Breast (tissue), 4 donors: Measurements from ENCODE around the genes SH3BP2, ADD1, MFSD10 and HGFAC.

DNA sequence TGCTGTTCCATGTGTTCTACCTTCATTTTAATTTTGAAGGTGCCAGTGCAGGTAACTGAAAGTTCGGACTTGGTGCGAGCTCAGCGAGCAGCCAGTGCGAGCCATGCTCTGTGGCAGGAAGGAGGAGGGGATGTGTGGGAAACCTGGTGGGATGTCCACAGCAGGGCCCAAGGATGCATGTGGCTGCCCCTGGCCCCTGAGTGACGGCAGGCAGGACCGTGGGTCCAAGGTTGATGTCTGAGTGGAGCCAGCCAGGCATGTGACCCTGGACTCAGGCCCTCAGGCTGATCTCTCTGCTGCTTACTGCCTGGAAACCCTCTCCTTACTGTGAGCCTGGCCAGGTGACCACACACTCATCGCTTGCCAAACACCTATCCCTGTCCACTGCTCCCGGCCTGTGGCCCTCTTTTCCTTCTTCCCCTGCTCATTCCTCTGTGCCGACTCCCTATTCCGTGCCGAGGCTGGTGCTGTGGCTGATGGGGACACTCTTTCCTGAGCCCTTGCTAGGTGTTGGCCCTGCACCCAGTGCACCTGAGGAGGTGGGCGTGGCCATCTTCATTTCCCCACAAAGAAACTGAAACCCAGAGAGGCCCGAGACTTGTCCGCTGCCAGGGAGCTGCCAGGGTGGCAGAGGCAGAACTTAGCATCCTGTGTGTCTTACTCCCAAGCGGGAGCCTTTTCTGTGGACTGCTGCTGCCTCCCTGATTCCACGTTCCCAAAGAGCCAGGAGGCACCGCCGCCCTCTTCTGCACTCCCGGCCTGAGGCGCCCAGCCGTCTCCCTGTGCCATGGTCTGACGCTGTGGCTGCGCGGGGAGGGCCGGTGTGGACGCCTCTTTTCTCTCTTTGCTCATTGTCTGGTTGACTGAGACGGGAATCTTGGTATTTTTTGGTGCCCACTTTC lies 11.3 kb upstream of the RNF4 start:
- PRO-cap, 3 experiments: no peak in any of the 3 experiments
- RRBS: no CpG with 5 or more reads among the region's 27 CpGs

DNA sequence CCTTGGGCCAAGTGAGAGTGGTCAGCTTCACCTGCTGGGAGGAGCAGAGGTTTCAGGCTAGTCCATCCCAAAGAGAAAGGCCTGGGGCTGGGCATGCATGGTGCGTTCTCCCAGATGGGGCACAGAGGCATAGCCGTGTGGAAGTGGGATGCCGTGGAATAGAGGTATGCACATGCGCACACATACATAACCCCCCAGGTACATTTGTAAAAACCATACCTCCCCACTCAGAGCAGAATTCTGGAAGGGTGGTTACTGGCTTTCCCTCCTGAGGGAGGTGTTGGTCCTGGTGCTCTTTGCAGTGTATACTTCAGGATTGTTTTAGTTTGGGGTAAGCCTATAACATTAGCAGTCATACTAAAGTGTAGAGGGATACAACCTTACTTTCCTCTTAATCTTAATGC lies 31.3 kb downstream of the RNF4 start:
- PRO-cap, 3 experiments: peak in 1 of 3 experiments; most common plus-strand start position 73 of the sequence (in 1)
- RRBS: no CpG with 5 or more reads among the region's 4 CpGs

DNA sequence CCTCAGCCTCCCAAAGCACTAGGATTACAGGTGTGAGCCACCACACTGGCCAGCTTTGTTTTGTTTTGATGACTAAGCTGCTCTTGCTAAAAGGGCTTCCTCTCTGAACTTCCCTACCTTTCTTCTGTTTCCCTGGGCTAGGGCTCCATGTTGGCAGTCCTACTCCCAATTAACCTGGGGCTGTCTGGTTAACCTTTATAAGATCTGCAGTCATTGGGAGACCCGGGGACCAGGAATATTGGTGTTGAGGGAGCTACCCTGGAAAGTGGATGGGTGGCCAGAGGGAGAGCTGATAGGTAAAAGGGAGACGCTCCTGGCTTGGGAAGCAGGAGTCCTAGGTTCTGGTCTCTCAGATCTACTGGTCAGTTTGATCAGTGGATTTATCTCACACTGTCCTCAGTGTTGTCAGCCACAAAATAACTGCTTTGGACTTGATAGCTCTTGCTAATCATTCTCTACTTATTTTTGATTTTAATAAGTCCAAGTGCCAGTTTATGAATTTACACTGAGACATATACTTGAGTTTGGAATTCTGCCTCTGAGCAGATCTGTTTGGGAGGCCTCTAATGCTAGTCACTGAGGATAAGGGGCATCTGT lies 33.2 kb upstream of the FAM193A start:
- PRO-cap, 3 experiments: no peak in any of the 3 experiments
- RRBS: no CpG with 5 or more reads among the region's 2 CpGs

DNA sequence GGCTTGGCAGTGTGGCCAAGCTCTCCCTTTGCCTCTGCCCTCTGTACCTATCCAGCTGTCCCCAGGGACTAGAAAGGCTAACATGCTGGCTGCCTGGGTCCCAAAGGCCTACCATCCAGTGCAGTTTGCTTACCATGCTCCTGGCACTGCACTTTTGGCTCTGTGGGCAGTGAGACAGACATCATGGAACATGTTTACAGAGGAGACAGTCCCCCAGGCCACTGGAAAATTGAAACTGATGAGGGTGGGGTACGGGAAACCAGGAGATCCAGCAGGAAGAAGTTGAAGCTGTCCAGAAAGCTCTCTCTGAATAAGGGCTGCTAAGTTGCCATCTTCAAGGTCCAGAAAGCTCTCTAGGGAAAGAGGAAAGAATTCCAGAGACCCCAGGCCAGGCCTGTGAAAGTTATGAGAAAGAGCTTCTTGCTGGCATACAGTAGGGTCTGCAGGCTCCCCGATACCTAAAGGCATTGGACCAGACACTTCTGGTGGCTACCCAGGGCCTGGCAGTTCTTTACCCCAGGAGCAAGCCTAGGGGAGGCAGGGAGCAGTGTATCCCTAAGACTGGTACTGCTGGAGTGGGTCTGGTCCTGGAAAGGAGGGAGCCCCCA lies 20.0 kb upstream of the FAM193A start:
- PRO-cap, 3 experiments: no peak in any of the 3 experiments
- RRBS: no CpG with 5 or more reads among the region's 2 CpGs

- PRO-cap, 3 experiments: no peak in any of the 3 experiments
- RRBS: no CpG with 5 or more reads among the region's 8 CpGs
Measured at GRCh38 chr4:2662776-2663297, 93.3 kb downstream of the TNIP2 start.

DNA sequence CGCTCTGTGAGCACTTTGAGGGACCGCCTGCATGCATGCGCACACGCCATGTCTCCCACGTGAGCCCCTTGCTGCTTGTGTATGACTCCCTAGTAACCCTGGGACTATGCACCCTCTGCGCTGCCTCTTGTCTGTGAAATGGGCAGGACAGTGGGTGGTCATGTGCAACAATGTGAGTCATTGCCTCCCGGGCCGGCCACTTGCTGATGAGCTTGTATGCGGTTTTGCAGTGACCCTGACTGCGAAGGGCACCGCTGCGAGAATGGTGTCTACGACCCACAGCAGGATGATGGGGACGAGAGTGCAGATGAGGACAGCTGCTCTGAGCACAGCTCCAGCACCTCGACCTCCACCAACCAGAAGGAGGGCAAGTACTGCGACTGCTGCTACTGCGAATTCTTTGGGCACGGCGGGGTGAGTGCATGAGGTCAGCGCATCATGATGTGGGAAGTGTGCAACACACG lies 61.4 kb downstream of the TNIP2 start:
- PRO-cap, 3 experiments: no peak in any of the 3 experiments
- RRBS: no CpG with 5 or more reads among the region's 21 CpGs

DNA sequence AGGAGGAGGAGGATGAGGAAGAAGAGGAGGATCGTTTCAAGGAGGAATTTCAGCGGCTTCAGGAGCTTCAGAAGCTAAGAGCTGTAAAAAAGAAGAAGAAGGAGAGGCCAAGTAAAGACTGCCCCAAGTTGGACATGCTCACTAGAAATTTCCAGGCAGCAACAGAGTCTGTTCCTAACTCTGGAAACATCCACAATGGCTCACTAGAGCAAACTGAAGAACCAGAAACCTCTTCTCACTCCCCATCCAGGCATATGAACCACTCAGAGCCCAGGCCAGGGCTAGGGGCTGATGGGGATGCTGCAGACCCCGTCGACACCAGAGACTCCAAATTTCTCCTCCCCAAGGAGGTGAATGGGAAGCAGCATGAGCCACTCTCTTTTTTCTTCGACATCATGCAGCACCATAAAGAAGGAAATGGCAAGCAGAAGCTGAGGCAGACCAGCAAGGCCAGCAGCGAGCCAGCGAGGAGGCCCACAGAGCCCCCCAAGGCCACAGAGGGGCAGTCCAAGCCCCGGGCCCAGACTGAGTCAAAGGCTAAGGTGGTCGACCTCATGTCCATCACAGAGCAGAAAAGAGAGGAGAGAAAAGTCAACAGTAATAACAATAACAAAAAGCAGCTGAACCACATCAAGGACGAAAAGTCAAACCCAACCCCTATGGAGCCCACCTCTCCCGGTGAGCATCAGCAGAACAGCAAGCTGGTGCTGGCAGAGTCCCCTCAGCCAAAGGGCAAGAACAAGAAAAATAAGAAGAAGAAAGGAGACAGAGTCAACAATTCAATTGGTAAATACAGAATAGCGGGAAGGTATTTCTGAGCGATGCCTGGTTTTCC lies 56.2 kb downstream of the TNIP2 start:
- PRO-cap, 3 experiments: no peak in any of the 3 experiments
- RRBS: no CpG with 5 or more reads among the region's 13 CpGs

DNA sequence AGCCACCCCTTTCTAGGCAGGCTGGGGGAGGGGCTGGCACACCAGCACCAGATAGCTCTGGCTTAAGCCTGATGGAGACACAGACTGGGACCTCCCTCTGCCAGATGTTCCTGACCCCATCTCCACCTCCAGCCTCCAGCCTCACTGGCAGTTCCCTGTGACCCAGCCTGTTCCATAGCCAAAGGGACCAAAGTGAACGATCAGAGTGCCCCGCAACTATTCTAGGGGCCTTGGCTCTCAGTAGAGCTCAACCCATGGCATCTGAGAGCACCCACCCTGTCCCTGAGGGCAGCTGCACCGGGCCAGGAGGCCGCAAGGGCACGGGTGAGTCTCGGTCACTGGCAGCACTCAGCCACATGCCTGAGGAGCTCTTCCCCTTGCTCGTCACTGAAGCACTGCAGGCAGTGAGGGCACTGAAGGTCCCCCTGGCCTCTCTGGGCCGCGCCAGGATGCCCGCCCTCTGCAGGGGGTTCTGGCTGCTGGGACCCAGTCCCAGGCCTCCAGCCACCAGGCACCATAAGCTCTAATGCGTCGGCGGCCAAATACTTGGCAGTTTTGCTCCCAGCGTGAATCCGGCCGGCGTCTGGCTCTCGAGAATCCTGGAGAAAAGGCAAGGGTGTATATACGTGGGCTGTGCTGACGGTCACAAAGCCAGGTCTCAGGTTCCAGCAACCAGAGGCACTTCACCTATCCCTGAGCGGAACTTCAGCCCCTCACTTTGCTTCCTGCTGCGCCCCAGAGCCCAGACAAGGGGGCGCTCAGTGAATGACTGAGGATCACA lies 14.0 kb downstream of the TNIP2 start:
- PRO-cap, 3 experiments: no peak in any of the 3 experiments
- RRBS: no CpG with 5 or more reads among the region's 23 CpGs

GRCh38 chr4:2767739-2768262 lies 11.7 kb upstream of the TNIP2 start:
- PRO-cap, 3 experiments: no peak in any of the 3 experiments
- RRBS: no CpG with 5 or more reads among the region's 15 CpGs

DNA sequence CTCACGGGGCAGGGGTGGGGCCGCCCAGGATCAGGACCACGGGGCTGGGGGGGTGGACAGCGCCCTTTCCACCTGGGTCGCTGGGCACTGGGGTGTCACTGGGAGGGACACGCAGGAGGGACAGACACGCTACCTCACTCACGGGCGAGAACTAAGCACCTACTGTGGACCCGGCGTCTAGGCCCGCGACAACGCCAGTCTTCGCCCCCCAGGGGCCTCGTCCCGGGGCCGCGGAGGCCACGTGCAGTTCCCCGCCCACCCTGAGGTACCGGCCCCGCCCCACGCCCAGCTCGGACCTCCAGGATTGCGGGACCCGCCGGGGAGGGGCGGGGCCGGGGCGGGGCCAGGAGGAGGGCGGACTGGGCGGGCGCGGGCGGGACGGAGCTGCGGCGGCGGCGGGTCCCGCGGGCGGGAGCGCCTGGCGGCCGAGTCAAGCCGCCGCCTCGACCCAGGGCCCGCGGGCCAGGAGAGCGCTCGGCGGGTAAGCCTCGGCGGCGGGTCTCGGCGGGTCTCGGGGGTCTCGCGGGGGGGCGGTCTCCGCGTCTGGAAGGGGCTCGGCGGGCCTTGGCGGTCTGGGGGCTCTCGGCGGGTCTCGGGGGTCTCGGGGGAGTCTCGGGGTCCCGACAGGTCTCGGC lies at the start of gene SH3BP2:
Gene SH3BP2, plus strand, starts transcription at position 428 of the 635 bp plus-strand sequence.
- PRO-cap, 3 experiments: peak in 3 of 3 experiments; most common plus-strand start position 381 of the sequence (in 2)
- RRBS: 8% methylated on average over 19 of the region's 76 CpGs

DNA sequence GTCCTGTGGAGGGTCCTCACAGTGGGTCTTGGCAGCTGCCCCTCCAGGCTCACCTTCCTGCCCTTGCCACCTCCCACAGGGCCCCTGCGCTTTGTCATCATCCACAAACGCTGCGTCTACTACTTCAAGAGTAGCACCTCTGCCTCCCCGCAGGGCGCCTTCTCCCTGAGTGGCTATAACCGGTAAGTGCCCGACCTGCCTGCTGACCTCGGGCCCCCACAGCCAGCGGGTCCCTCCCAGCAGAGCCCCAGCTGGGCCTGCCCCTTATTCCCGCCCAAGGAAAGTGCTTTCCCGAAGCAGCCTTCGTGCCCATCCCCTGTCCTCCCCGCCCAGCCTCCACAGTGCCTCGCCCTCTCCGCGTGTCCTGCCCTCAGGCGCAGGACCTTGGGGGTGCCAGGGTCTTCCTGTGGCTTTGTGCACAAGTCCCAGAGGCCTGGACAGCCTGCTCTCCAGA lies 20.8 kb upstream of the ADD1 start:
- PRO-cap, 3 experiments: no peak in any of the 3 experiments
- RRBS: no CpG with 5 or more reads among the region's 17 CpGs

GRCh38 chr4:2843544-2844130 lies at the start of gene ADD1:
Gene ADD1, plus strand, starts transcription at chr4:2843844.
- PRO-cap, 3 experiments: peak in 3 of 3 experiments; most common plus-strand start chr4:2843932 (in 2); most common minus-strand start chr4:2843765 (in 2)
- RRBS: 1% methylated on average over 35 of the region's 76 CpGs

- PRO-cap, 3 experiments: no peak in any of the 3 experiments
- RRBS: no CpG with 5 or more reads among the region's 8 CpGs
Measured at GRCh38 chr4:2909594-2910035, 25.0 kb downstream of the MFSD10 start.

DNA sequence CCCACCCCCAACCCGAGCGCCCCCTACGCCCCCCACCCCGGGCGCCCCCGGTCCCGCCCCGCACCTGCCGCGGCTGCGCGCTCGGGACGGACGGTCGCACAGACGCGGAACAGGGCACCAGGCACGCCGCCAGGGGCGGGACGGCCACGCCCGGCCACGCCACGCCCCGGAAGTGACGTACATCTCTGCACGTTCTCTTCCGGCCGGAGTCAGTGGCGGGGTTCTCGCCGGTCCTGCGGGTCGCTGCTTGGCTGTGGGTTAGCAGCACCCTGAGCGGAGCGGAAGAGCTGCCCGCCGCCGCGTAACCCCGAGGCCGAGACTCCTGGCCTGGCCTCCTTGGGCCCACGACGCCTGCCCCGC lies at the start of gene MFSD10:
Gene MFSD10, minus strand, starts transcription at position 121 of the 360 bp plus-strand sequence.
- PRO-cap, 3 experiments: peak in 3 of 3 experiments; most common plus-strand start position 212 of the sequence (in 3); most common minus-strand start position 121 of the sequence (in 2)
- RRBS: 3% methylated on average over 18 of the region's 47 CpGs

DNA sequence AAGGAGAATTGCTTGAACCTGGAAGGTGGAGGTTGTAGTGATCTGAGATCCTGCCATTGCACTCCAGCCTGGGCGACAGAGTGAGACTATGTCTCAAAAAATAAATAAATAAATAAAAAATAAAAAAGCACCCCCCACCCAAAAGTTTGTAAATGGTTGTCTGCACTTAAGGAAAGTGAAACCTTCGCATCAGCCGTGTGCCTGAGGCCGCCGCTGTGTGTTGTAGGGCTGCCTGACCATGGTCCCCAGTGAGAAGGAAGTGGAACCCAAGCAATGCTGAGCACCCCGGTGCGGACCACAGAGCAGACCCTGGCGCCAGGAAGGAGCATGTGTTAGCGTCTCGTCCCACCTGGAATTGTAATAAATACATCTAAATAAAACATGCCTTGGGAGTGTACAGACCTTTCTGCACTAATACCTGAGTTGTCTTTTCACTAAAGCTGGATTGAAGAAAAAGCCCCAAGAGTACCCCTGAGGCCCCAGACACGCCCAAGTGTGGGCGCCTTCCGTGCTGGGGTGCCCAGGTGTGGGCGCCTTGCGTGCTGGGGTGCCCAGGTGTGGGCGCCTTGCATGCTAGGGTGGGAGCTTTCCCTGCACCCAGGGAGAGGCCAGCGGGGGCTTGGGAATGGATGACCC lies 34.0 kb upstream of the HTT start:
- PRO-cap, 3 experiments: no peak in any of the 3 experiments
- RRBS: no CpG with 5 or more reads among the region's 17 CpGs

GRCh38 chr4:3223647-3224487 lies 25.1 kb upstream of the MSANTD1 start:
- PRO-cap, 3 experiments: no peak in any of the 3 experiments
- RRBS: no CpG with 5 or more reads among the region's 15 CpGs

- PRO-cap, 3 experiments: no peak in any of the 3 experiments
- RRBS: no CpG with 5 or more reads among the region's 16 CpGs
Measured at GRCh38 chr4:3441648-3442152, at the start of gene HGFAC. Gene HGFAC, plus strand, starts transcription at chr4:3441968.

GRCh38 chr4:3514096-3514575 lies 18.1 kb downstream of the LRPAP1 start:
- PRO-cap, 3 experiments: no peak in any of the 3 experiments
- RRBS: 87% methylated on average over 4 of the region's 12 CpGs

GRCh38 chr4:3521193-3521844 lies 10.9 kb downstream of the LRPAP1 start:
- PRO-cap, 3 experiments: no peak in any of the 3 experiments
- RRBS: 79% methylated on average over 5 of the region's 22 CpGs

GRCh38 chr4:3531477-3531868 lies 749 bp downstream of the LRPAP1 start:
- PRO-cap, 3 experiments: no peak in any of the 3 experiments
- RRBS: no CpG with 5 or more reads among the region's 14 CpGs